ENCODE measurements around the genes NAF1 and PALLD.

GRCh38 chr4:159329378-159330142, 226.7 kb downstream of the RAPGEF2 start:
- RRBS: no CpG with 5 or more reads among the region's 3 CpGs

DNA sequence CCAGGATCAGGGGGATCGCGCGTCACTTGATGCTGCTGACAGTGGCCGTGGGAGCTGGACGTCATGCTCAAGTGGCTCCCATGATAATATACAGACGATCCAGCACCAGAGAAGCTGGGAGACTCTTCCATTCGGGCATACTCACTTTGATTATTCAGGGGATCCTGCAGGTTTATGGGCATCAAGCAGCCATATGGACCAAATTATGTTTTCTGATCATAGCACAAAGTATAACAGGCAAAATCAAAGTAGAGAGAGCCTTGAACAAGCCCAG, 250.6 kb downstream of the RAPGEF2 start:
- RRBS: no CpG with 5 or more reads among the region's 7 CpGs

DNA sequence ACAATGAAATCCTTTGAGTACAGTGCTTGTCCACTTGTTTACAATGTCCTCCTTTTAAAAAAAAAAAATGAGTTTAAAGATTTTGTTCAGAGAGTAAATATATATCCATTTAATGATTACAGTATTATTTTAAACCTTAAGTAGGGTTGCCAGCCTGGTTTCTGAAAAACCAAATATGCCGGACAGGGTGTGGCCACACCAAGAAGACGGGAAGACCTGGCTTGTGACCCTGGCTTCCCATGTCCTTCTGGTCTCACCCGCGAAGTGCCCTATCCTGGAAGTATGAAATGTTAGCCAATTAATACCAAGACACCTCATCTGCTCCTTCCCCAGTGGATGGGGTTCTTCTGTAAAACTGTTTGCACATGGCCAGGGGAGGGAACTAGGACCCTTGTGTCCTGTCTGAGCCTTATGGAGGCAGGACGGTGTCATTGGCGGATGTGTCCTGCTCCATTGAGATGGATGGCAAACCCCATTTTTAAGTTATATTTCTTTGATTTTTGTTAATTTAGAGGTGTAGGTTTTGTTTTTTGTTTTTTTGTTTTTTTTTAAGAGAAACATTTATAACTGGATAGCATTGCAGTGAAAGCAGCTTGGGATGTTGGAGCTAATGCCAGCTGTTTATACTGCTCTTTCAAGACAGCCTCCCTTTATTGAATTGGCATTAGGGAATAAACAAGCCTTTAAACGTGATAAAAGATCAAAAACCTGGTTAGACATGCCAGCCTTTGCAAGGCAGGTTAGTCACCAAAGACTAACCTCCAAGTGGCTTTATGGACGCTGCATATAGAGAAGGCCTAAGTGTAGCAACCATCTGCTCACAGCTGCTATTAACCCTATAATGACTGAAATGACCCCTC, 256.0 kb downstream of the RAPGEF2 start:
- RRBS: no CpG with 5 or more reads among the region's 8 CpGs

- RRBS: no CpG with 5 or more reads among the region's 8 CpGs
Measured at GRCh38 chr4:159367081-159367561, 264.2 kb downstream of the RAPGEF2 start.

DNA sequence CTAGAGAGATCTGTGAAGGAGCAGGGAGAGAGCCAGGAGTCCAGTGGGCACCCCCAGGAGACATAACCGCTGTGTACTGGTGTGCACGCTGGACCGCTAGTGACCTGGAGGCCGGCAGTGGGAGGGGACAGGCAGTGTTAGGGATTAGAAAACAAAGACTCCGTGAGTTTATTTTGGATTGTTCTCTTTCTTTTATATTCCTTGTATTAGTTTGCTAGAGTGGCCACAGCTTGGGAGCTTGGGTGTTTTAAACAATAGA, 266.3 kb downstream of the RAPGEF2 start:
- RRBS: no CpG with 5 or more reads among the region's 5 CpGs

GRCh38 chr4:161650784-161651277, 513.0 kb downstream of the FSTL5 start:
- RRBS: no CpG with 5 or more reads among the region's 5 CpGs

DNA sequence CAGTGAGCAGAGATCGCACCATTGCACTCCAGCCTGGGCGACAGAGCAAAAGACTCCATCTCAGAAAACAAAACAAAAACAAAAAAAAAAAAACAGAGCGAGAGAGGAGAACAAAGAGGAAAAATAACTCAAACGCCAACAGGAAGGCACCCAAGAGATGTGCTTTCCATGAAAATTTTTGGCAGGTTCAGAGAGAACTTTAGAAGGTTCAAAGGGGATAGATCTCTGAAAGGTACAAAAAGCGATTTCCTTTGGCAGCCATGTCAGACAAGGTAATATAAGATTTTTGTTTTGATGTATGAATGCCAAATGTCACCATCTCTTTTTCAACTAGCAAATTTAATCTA, 11.9 kb downstream of the NAF1 start:
- RRBS: no CpG with 5 or more reads among the region's 5 CpGs

DNA sequence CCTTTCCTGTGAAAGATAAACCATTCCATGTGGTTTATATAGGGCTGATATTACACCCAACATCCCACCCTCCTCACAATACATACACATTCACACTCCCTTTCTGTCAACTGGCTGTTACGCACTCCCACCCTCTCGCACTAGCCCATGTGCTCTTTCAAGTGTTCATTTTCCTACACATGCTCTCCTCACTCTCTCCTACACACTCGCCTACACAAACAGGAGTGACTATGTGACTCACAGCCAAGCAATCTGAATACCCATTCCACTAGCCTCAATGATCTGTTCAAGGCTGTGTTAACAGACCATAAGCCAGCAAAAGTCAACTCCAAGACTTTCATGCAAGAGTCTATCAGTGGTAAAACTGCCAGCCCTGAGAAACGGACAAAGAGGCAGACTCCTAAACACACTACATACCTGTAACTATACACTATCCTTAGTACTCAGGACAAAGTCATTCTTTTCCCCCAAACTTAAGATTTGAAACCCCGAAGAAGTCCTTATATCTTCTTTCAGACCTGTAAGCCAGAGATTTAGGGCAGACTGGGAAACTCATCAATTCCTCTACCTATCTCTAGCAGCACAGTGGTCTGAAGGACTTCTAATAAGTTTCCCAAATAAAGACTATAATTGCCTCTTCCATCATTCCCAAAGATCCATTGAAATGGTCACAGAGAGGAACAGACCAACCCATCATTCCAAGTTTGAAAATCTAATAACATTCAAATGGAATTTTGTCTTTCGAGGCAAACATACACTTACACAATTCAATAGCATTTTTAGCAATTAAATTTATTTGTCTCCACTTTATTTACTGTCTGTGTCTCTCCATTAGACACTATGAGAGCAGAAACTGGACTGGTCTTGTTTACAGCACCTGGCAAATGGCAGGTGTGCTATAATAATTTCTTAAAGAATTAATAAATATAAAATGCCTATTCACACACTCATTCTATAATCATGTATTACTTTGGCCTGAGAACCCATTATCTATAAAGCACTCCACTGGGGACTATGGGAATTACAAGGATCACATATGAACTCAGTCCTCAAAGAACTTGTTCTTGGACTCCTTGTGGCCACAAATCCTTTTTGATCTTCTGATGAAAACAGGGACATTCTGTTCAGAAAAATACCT, 4.5 kb downstream of the NAF1 start:
- RRBS: no CpG with 5 or more reads among the region's 6 CpGs

- RRBS: 1% methylated on average over 36 of the region's 88 CpGs
Measured at GRCh38 chr4:163165992-163167085, at the start of gene NAF1. Gene NAF1 (minus strand): TSS chr4:163166890.

DNA sequence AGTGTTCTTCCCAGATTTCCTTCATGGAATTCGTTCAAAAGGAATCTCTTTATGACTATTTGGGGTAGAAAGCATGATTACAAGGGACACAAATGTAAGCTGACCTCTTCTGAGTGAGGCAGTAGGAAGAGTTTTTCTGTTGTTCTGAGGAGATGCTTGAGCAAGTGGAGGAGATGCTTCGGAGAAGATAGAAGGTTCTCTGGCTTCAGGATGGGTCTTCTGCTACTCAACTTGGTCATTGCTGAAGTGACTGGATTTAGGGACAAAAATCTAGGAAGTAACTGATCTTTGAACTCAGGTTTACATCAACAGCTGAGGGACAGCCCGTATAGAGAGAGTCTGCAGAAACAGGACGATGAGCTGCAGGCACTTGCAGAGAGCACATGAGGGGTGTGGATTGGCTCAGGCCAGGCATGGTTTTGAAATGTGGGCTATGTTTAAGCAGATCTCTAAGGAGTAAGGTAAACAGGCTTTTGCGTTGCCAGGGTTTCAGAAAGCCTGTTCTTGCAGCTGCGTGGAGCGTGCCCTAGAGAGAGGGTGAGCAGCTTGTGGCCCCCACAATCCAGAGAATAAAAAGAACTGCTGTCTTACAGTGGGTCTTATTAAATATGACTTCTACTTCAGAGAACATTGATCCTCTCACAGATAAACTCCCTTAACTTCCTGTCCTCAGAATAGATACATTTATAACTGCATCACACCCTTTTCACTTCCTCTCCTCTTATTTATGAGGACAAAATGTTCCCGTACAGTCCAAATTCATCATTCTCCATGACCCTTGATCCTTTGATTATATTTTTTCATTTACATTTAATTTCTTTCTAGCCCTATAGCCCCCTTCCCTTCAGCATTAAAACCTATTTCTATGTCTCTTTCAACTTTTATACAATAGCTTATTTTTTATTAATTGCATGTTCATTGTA, 64.0 kb downstream of the TMA16 start:
- RRBS: no CpG with 5 or more reads among the region's 8 CpGs

- RRBS: no CpG with 5 or more reads among the region's 3 CpGs
Measured at GRCh38 chr4:163665552-163665762, 171.0 kb downstream of the TMA16 start.

- RRBS: no CpG with 5 or more reads among the region's 3 CpGs
Measured at GRCh38 chr4:164136003-164136584, 247.7 kb downstream of the MARCHF1 start.

DNA sequence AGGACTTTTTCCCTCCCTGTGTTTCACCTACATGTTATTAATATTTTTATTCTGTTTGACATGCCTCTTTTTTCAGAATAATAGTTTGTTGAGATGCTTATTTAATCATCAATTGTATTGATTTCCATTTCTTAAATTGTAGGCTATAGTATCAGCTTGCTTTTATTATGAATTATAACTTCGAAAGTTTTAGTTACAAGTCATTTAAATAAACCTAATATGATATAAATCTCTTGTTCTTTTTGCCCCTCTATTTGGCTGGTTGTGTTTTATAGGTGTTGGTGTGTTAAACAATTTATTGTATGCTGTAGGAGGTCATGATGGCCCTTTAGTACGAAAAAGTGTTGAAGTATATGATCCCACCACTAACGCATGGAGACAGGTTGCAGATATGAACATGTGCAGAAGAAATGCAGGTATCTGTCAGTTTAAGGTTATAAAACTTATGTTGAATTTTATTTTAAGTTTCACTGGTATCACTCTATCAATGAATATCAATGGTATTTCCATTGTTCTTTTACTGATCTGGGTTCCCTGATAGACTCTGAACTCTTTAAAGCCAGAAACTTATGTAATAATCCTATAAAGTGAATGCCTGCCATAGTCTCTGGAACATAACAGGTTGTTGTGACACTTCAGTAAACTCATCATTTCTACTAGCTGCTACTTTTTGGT, 13.6 kb upstream of the MSMO1 start:
- RRBS: no CpG with 5 or more reads among the region's 3 CpGs

GRCh38 chr4:166045661-166045930, 172.6 kb downstream of the TLL1 start:
- RRBS: no CpG with 5 or more reads among the region's 5 CpGs

DNA sequence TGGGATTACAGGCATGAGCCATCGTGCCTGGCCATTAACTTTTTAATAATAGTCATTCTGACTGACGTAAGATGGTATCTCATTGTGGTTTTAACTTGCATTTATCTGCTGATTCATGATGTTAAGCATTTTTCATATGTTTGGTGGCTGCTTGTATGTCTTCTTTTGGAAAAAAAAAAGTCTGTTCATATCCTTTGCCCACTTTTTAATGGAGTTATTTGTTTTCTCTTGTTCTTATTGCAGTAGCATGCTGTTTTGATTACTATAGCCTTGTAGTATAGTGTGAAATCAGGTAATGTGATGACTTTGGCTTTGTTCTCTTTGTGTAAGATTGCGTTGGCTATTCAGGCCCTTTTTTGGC, 45.9 kb downstream of the ANXA10 start:
- RRBS: no CpG with 5 or more reads among the region's 3 CpGs

GRCh38 chr4:168496775-168497215, at the start of gene PALLD:
Gene PALLD (plus strand): TSS chr4:168497052.
- RRBS: no CpG with 5 or more reads among the region's 5 CpGs

DNA sequence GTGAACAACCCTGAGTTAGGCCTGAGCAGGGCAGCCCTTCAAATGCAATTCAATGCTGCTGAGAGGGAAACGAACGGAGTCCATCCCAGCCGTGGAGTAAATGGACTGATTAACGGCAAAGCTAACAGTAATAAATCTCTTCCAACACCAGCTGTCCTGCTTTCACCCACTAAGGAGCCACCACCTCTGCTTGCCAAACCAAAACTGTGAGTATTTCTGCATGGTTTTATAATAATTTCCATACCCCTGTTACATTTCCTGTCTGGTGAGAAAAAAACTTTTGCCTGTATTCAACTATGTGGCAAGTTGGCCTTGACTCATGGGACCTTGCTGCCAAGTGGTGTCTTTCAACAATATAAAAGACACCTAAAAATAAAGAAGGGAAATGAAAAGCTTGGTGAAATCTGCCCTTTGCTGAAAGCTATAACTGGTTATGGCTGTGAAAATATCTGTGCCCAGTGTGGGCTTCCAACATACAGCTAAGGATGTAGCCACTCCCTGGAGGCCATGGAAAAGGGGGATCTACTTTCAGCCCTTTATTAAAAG, 214.9 kb downstream of the PALLD start:
- RRBS: no CpG with 5 or more reads among the region's 4 CpGs

DNA sequence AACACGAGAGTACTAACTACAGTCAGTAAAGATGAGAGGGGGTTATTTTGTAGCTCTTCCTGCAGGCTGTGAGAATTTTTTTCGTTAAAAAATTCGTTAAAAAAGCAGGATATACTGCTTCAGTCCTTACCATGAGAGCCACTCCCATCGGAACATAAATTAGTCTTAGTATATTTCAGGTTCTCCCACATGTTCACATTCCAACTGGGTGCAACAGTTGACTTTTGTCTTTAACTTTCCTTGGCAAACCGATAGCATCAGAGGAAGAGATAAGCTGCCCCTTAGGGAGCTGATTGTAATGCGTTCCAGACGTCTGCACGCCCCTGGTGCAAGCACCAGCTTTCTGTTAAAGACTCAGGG, 161.1 kb downstream of the CBR4 start:
- RRBS: no CpG with 5 or more reads among the region's 8 CpGs

- RRBS: no CpG with 5 or more reads among the region's 10 CpGs
Measured at GRCh38 chr4:168853116-168853982, 156.7 kb downstream of the CBR4 start.

GRCh38 chr4:168894520-168894862, 115.6 kb downstream of the CBR4 start:
- RRBS: no CpG with 5 or more reads among the region's 4 CpGs